OVCAR3 (cell line): ENCODE measurements around the gene RNF113B.

DNA sequence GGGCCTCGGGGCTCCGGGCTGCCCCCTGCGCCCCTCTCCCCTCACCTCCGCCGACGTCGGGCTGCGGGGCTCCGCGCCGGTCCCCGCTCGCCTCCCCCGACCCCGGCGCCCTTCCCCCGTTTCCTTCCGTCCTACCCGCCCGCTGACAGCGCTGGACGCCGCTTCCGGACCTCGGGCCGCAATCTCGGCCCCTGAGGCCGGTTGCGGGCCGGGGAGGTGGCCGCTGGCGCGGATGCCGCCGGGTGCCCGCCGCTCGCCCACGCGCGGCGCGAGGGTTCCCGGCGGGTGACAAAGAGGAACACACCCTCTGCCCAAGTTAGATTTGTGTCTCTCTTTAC, 779 bp downstream of the FARP1 start:
- RRBS = 4% methylated on average over 31 of the region's 45 CpGs

DNA sequence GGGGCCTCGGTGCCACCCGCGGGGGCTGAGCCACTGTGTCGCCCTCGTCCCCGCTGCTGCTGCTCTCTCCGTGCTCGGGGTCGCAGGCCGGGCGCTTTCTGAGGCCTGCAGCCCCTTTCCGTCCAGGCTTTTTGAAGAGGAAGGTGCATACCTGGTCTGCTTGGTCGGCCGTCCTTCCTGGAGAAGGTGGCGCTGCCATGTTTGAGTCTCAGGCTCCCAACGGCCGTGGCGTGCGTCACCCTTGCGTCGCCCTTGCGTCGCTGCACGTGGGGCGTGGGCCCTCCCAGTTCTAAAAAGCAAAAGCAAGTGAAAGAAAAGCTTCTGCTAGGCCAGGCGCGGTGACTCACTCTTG, at the start of gene RNF113B:
RNF113B (minus strand) TSS at position 232 of the 352 bp plus-strand sequence.
- RRBS = 100% methylated on average over 4 of the region's 27 CpGs

- RRBS = no CpG with 5 or more reads among the region's 12 CpGs
Measured at GRCh38 chr13:98389335-98389878, 187.5 kb downstream of the STK24 start.

DNA sequence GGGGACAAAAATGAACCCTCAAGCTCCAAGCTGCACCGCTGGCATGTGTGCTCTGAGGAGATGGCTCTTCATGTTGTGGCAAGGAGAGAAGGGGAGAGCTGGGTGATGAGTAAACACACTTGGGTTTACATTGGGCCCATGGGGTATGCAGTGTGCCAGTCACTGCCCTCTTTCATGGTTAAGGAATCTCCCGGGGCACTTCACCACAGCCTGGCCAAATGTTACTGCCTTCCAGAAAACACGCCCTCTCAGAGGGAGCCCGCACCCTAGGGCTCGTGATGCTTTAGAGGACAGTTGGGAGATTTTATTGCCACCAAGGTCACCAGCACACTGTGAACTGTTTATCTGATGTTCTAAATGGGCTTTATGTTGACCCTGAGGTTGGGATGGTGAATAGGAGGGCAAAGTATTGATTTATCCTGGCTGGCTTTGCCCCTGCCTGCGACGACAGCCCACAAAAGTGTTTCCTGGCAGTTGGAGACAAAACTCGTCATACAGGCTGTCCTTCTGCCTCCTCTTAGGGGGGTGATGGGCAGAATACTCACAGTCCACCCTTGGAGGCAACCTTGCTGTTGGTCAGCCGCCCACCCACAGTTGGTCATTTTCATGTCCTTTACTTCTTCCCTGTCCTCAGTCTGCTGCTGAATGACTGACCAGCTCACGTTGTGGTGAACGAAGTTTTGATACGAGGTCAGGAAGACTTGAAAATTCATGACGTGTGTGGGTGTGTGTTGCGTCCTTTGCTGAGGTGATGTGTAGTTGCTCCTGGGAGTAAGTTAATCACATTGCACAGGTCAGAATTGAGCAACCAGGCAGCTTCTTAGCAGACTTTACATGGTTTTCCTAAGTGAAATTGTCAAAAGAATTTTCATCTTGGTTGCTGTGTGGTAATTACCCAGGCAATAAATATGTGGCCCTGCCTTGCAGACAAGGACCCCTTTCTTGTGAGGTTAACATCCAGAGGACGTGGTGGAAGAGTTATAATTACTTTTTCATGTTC, 156.8 kb downstream of the STK24 start:
- RRBS = no CpG with 5 or more reads among the region's 15 CpGs

- RRBS = 50% methylated on average over 3 of the region's 15 CpGs
Measured at GRCh38 chr13:98476490-98477081, 100.3 kb downstream of the STK24 start.

- RRBS = no CpG with 5 or more reads among the region's 14 CpGs
Measured at GRCh38 chr13:98496755-98497628, 79.9 kb downstream of the STK24 start.

- RRBS = no CpG with 5 or more reads among the region's 4 CpGs
Measured at GRCh38 chr13:98518959-98519604, 57.8 kb downstream of the STK24 start.

- RRBS = no CpG with 5 or more reads among the region's 10 CpGs
Measured at GRCh38 chr13:98538621-98539321, 38.1 kb downstream of the STK24 start.

- RRBS = no CpG with 5 or more reads among the region's 5 CpGs
Measured at GRCh38 chr13:98548229-98548712, 28.6 kb downstream of the STK24 start.

DNA sequence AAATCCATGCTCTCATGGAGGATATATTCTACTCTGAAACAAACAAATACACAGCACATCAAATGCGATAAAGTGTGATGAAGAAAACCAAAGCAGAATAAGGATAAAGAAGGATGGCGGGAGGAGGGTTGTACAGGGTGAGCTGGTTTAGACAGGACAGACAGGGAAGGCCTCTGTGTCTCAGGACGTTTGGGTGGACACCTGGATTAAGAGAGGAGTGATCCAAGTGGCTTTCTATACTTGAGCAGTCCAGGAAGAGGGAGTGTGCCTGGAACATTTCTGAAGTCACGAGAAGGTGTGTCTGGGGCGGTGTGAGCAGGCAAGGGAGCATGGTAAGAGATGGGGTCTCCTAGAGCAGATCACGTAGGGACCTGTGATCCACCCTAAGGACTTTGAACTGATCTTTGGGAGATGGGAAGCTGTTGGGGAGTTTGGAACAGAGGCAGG, 15.4 kb upstream of the STK24 start:
- RRBS = no CpG with 5 or more reads among the region's 6 CpGs

DNA sequence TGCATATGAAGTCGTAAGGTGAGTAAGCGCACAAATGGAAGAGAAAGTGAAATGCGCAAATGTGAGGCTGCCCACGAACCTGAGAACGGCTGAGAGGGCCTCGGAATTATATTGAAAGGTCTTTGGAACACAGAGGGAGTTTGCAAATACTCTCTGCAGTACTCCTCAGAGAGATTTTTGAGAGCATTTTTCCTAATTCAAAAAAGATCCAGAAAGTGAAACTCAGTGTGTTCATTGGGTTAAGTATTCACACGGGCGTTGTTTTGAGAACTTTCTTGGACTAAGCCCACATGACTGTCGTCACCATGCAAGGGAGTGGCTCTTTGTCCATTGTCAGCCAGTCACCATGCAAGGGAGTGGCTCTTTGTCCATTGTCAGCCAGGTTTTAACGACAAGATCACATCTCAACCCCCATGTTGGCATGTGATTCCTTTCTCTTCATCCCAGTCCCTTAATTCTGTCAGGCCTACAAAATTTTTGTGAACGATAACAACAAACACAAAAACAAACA, 81.2 kb upstream of the STK24 start:
- RRBS = no CpG with 5 or more reads among the region's 11 CpGs

DNA sequence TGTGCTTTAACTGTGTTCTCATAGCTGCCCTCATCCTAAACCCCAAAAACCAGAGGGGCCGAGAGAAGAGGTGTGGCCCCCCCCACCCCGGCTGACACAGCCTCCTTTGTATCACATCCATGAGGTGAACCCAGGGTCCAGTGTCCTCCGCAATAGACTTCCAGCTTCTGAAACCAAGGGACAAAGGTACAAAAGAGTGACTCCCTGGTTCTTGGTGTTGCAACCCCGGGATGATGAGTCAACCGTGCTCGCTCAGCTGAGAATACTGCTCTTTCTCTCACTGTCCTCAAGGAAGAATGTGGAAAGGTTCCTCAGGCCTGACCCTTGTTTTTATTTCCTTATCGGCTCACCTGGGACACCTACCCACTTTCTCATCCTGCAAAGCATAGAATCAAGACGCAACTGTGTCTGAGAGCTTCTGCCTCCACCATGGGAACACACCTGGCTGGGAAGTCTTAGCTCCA, 5.5 kb downstream of the SLC15A1 start:
- RRBS = no CpG with 5 or more reads among the region's 8 CpGs

DNA sequence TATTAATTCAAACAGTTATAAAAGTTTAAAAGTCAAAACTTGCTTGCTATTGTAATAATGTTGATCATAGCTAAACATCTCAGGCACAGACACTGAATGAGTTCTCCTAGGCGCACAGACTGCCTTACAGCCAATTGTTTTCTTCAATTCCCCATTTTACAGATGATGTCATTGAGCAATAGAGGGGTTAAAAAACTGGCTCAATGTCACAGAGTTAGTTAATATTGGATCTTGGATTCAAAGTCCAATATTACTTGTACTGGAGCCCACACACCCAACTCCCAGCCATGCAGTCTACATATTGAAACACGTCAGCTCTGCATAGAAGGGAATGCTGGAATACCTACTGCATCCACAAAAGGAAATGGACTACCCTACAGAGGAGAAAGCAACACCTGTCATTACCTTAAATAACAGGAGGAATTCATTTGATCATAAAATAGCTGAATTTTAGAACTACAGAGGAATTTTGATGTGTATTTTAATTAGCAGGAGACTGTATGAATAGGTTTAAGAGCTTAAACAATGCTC, 76.2 kb upstream of the SLC15A1 start:
- RRBS = no CpG with 5 or more reads among the region's 2 CpGs

DNA sequence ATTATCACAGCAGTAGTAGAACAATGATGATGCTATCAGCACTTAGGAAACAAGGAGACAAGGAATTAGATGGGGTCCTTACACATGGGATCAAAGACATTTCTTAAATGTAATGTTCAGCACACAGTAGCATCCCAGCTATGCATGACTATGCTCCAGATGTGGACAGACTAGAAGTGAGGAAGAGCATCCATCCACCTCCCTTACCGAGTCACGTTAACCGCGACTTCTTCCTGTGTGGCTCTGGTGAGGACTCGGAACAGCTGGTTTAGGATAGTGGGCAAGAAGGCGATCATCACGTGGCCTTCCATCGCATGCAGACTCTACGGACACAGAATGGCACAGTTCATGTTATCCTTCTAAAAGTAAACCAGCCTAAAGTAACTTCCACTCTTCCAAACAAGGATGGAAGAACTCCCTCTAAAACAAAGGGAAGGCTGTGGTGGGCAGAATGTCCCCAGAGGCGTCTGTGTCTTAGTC, 96.1 kb downstream of the DOCK9 start:
- RRBS = no CpG with 5 or more reads among the region's 10 CpGs

DNA sequence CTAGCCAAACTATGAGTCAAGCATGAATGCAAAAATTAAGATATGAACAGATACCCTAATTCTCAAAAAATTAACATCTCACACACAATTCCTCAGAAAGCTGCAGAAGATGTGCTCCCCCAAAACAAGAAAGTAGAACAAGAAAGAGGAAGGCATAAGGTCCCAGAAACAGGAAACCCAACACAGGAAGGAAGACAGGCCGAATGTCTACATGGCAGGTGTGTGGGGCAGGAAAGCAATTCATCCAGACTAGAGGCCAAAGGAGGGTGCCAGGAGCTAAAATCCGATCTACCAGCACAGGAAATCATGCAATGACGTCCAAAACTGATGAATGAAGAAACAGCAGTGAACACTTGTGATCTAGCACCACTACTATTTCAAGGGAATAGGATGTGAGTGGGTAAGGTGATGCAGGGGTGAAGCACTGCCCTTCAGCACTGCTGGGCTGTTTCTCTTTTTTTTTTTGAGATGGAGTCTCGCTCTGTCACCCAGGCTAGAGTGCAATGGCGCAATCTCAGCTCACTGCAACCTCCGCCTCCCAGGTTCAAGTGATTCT, 59.1 kb downstream of the DOCK9 start:
- RRBS = no CpG with 5 or more reads among the region's 6 CpGs

GRCh38 chr13:98928232-98928613, 49.6 kb downstream of the DOCK9 start:
- RRBS = no CpG with 5 or more reads among the region's 1 CpG

DNA sequence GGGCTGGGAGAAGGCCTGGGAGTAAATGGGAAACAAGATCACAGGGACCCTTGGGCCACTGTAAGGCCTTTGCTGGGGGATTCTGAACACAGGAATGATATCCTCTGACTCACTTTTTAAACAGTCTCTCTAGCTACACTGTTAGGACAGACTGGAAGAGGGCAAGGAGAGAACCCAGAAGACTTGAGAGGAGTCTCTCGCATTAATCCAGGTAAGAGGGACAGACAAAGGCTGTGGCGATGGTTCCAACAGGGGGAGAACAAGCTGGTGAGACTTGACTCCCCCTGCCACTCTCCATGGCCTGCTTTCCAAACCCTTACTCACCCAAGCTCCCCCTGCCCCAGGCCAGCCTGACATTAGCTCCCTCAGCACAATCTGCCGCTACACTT, 31.8 kb downstream of the DOCK9 start:
- RRBS = no CpG with 5 or more reads among the region's 3 CpGs

GRCh38 chr13:98970221-98970859, 7.5 kb downstream of the DOCK9 start:
- RRBS = no CpG with 5 or more reads among the region's 8 CpGs

DNA sequence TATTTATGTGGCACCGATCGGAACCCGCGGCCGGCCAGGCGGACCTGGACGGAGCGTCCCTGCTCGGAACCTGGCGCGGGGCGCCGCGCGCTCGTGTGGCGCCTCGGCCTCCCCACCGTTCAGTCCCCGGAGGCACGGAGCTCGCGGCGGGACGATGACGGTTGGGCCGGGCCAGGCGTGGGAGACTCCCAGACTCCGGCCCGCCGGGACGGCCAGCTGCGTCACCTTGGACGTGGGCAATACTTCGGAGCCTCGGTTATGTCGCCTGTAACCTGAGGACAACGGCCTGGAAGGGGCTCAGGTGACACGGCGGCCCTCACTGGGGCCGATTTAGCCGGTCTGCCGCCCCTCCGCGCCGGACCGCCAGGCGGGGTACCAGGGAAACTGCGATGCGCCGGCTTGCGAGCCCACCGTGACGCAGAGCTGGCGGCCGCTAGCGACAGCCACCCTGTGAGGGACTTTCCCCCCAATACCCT, 109.3 kb upstream of the DOCK9 start:
- RRBS = 3% methylated on average over 25 of the region's 57 CpGs

DNA sequence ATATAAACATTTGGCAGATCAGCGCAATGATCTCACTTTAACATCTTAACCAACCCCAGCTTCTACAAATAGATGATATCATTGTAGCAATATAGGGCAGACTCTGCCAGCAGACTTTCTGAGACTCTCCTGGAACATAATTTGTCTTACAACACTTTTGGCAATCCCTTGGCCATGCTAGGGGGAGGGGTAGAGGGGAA, 8.8 kb upstream of the UBAC2 start:
- RRBS = no CpG with 5 or more reads among the region's 1 CpG